Metastatic Liver Carcinoma in the Lung (tissue), 2 donors: ENCODE data around the gene BTG1.

- PRO-cap, 2 experiments: peak in 1 of 2 experiments; most common minus-strand start chr12:89383277 (in 1)
These were observed 30.7 kb upstream of the DUSP6 start for GRCh38 chr12:89382971-89383407.

- PRO-cap, 2 experiments: no peak in any of the 2 experiments
These were observed 22.9 kb upstream of the POC1B start for GRCh38 chr12:89548718-89549145.

DNA sequence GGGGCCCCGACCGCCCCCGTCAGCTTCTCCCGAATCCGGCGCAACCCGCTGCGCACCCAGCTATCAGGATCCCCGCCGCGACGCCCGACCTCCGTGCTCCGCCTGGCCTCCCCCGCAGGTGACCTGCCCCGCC lies 345 bp downstream of the ATP2B1 start:
- PRO-cap, 2 experiments: no peak in any of the 2 experiments

DNA sequence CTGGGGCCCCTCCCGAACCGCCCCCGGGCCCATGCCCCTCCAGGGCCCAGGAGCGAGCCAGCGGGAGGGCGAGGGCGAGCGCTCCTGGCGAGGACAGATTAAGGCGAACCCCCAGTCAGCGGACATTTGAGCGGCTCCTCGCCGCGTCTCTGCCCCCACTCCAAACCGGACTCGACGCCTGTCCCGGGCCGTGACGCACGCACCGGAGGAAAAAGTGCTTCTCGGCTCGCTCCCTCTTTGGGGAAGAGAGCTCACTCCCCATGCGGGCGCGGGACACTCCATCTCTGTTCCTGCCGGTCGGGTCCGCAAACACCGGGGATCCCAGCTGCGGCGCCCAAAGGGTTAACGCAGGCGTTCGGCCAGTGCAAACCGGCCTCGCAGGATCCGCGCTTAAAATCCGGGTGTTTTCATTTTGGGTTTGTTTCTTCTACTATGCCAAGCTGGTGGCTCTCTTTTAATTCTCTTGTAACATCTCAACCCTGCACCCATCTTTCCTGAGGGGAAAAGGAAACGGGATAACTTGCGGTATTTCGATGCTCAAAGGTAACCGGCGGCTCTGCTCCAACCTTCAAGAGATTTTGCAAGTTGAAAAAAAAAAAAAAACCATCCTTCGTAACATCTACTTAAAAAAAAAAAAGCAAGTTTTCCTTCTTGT lies 1.4 kb upstream of the ATP2B1 start:
- PRO-cap, 2 experiments: peak in 2 of 2 experiments; most common plus-strand start position 254 of the sequence (in 1); most common minus-strand start position 128 of the sequence (in 1)

GRCh38 chr12:89863265-89864022 lies 154.8 kb upstream of the ATP2B1 start:
- PRO-cap, 2 experiments: no peak in any of the 2 experiments

- PRO-cap, 2 experiments: peak in 1 of 2 experiments; most common minus-strand start chr12:89948053 (in 1)
These were observed 239.3 kb upstream of the ATP2B1 start for GRCh38 chr12:89947678-89948515.

DNA sequence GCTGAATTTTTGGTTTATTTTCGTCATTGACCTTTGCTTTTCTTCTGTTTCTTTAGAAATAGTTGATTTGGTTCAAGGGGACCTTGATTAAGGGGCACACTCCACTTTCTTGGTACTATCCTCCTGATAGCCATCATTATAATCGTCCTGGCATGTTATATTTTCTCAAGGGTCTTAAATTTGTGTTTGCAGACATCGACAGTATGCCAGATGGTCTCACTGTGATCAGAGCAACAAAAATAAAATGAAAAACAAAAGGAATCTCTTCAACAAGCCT lies 105.6 kb downstream of the CCER1 start:
- PRO-cap, 2 experiments: no peak in any of the 2 experiments

GRCh38 chr12:91113224-91113560 lies 1.9 kb upstream of the LUM start:
- PRO-cap, 2 experiments: no peak in any of the 2 experiments

GRCh38 chr12:91173037-91173804 lies 9.4 kb downstream of the DCN start:
- PRO-cap, 2 experiments: no peak in any of the 2 experiments

- PRO-cap, 2 experiments: no peak in any of the 2 experiments
These were observed 33.4 kb upstream of the DCN start for GRCh38 chr12:91215734-91216652.

DNA sequence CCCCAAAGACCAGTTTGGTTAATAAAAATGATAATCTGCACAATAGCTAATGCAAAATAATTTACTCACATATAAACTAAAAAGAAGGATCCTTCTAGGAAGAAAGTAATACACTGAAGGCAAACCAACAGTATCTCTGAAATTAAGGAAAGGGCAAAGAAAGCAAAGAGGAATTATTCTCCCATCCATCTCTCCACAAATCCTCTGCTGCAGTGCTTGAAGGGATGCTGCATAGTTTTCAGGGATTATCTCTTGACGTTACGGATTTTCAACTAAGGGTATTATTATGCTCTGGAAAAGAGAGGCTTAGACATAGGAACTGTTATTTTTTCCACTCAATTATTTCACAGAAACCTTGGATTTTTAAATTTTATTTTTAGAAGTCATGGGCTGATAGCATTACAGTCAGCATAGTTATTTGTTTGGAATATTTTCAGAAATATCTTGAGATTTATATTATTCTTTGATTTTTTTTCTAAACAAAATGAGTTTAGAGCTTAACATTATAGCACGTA lies 57.8 kb upstream of the DCN start:
- PRO-cap, 2 experiments: no peak in any of the 2 experiments

GRCh38 chr12:91778885-91779350 lies 366.7 kb downstream of the BTG1 start:
- PRO-cap, 2 experiments: no peak in any of the 2 experiments

DNA sequence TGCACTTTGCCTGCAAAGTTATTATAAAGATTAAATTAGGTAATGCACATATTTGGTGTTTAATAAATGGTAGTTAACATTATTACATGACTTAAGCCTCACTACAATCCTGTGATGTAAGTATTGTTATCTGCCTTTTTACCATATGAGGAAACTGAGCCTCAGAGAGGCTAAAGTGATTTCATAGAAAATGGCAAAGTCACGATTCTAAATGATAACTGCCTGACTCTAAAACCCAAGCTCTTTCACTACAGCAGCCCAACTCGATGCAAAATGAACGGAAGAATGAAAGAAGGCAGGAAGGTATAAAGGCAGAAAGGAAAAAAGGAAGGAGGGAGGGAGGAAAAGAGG lies 134.0 kb downstream of the BTG1 start:
- PRO-cap, 2 experiments: no peak in any of the 2 experiments

DNA sequence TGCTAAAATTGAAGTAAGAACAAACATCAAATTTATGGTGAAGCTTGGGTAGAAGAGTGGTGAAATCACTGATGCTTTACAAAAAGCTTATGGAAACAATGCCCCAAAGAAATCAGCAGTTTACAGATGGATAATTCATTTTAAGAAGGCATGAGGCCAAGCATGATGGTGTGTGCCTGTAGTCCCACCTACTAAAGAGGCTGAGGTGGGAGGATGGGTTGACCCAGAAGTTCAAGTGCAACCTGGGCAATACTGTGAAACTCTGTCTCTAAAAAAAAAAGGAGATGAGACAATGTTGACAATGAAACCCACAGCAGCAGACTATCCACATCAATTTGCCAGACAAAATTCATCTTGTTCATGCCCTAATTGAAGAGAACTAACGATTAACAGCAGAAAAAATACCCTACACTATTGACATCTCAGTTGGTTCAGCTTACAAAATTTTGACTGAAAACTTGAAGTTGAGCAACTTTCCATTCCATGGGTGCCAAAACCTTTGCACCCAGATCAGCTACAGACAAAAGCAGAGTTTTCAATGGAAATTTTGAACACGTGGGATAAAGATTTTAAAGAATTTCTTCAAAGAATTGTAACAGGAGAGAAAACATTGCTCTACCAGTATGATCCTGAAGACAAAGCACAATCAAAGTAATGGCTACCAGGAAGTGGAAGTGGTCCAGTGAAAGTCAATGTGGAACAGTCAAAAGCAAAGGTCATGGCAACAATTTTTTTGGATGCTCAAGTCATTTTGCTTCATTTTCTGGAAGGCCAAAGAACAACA lies 26.7 kb downstream of the BTG1 start:
- PRO-cap, 2 experiments: no peak in any of the 2 experiments

- PRO-cap, 2 experiments: no peak in any of the 2 experiments
These were observed 11.8 kb downstream of the BTG1 start for GRCh38 chr12:92133742-92134356.

GRCh38 chr12:92134357-92135334 lies 11.0 kb downstream of the BTG1 start:
- PRO-cap, 2 experiments: no peak in any of the 2 experiments

- PRO-cap, 2 experiments: peak in 1 of 2 experiments; most common plus-strand start chr12:92139962 (in 1); most common minus-strand start chr12:92139972 (in 1)
These were observed 5.9 kb downstream of the BTG1 start for GRCh38 chr12:92139436-92140441.

DNA sequence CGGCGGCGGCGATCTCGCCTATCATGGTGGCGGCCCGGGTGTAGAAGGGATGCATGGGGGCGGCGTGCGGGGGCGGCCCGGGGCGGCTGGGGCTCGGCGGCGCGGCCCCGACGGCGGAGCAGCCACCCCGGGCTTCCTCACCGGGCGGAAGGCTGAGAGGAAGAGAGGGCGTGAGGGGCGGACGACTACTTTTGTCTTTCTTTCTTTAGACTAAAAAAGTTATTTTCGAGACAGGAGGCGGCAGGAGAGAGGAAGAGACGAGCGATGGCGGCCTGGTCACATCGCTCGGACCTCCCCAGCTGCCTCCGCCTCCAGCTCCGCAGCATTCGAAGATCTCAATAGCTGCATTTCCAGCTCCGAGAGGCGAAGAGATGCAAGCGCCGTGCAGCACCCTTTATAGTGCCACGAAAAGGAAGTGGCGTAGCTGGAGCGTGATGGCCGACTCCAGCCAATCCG lies at the start of gene BTG1:
Gene BTG1, minus strand, starts transcription at position 366 of the 456 bp plus-strand sequence.
- PRO-cap, 2 experiments: peak in 2 of 2 experiments; most common minus-strand start position 368 of the sequence (in 2)

DNA sequence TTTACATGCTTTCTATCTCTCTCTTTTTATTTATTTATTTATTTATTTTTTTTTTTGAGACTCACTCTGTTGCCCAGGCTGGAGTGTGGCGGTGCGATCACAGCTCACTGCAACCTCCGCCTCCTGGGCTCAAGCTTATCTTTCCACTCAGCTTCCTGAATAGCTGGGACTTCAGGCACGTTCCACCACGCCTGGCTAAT lies 3.9 kb upstream of the BTG1 start:
- PRO-cap, 2 experiments: no peak in any of the 2 experiments

- PRO-cap, 2 experiments: no peak in any of the 2 experiments
These were observed 182.2 kb upstream of the PLEKHG7 start for GRCh38 chr12:92520712-92520911.